Subcutaneous adipose tissue (tissue), 3 donors: Measurements from ENCODE around the gene KCNK18.

- PRO-cap: no peak
- RAMPAGE, long total RNA, 3 experiments: no peak in any of the 3 experiments
Observed at GRCh38 chr10:117138744-117138946, 575 bp upstream of the VAX1 start.

DNA sequence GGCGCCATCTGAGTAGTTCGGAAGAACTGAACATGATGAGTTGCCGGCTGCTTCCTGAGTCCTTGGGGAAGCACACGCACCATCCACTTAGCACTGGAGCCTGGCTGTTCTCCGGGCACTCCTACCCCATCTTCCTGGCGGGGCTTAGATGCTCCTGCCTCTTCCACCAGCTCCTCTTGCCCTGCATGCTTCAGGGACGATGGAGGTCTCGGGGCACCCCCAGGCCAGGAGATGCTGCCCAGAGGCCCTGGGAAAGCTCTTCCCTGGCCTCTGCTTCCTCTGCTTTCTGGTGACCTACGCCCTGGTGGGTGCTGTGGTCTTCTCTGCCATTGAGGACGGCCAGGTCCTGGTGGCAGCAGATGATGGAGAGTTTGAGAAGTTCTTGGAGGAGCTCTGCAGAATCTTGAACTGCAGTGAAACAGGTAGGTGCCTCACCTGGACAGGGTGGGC lies at the start of gene KCNK18:
Gene KCNK18, plus strand, starts transcription at position 200 of the 450 bp plus-strand sequence.
- PRO-cap: no peak
- RAMPAGE, long total RNA, 3 experiments: no peak in any of the 3 experiments

DNA sequence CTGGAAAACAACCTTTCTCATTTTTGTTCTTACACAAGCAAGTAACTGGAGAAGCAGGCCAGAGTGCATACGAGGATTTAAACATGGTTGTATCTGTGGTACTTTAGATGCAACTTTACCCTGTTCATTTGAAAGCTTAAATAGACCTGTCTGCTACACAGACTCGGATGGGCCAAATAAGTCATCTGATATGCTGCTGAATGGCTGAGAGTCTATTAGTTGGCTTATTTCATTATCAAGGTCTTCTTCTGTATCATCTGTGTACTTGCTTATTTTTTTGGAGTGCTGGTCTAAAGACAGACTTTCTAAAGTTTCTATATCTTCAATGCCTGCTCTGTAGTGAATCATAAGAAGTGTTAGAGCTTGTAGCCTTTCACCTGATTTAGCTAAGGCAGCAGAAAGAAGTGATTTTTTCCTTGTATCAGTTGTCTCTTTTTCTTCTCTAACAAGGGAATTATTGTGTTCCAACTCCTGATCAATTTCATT lies 42.2 kb downstream of the SLC18A2 start:
- PRO-cap: no peak
- RAMPAGE, long total RNA, 3 experiments: no peak in any of the 3 experiments

- PRO-cap: no peak
- RAMPAGE, long total RNA, 3 experiments: no peak in any of the 3 experiments
Observed at GRCh38 chr10:117285175-117285444, 44.2 kb downstream of the SLC18A2 start.

- PRO-cap: no peak
- RAMPAGE, long total RNA, 3 experiments: no peak in any of the 3 experiments
Observed at GRCh38 chr10:117346554-117347439, 28.4 kb downstream of the PDZD8 start.

GRCh38 chr10:117361235-117361950 lies 13.8 kb downstream of the PDZD8 start:
- PRO-cap: no peak
- RAMPAGE, long total RNA, 3 experiments: no peak in any of the 3 experiments

GRCh38 chr10:117538003-117538617 lies 4.4 kb upstream of the EMX2 start:
- PRO-cap: no peak
- RAMPAGE, long total RNA, 3 experiments: no peak in any of the 3 experiments

DNA sequence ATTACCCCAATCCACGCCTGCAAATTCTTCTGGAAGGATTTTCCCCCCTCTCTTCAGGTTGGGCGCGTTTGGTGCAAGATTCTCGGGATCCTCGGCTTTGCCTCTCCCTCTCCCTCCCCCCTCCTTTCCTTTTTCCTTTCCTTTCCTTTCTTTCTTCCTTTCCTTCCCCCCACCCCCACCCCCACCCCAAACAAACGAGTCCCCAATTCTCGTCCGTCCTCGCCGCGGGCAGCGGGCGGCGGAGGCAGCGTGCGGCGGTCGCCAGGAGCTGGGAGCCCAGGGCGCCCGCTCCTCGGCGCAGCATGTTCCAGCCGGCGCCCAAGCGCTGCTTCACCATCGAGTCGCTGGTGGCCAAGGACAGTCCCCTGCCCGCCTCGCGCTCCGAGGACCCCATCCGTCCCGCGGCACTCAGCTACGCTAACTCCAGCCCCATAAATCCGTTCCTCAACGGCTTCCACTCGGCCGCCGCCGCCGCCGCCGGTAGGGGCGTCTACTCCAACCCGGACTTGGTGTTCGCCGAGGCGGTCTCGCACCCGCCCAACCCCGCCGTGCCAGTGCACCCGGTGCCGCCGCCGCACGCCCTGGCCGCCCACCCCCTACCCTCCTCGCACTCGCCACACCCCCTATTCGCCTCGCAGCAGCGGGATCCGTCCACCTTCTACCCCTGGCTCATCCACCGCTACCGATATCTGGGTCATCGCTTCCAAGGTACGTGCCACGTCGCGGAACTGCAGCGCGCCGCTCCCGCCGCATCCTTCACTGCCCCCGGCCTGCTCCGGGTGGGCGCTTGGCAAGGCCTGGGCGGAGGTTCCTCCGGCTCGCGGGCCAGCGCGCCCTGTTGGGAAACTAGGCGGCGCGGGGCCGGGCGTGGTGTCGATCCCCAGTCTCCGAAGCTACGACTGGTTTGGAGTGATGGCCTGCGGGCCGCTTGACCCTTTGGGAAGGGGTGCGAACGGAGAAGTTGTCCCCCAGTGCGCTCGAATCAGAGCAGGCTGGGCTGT lies 720 bp downstream of the EMX2 start:
- PRO-cap: unidirectional peak, plus-strand start at position 205 of the sequence; unidirectional peak, plus-strand start at position 231 of the sequence; bidirectional peak, plus-strand start at position 333 of the sequence, minus-strand start at position 338 of the sequence; bidirectional peak, plus-strand start at position 626 of the sequence, minus-strand start at position 550 of the sequence; bidirectional peak, plus-strand start outside the sequence, minus-strand start at position 901 of the sequence
- RAMPAGE, long total RNA, 3 experiments: start-site peak on the plus strand in 3 of 3 experiments, centred at positions 626 to 663 of the sequence, 16 to 31 reads per replicate

- PRO-cap: bidirectional peak, plus-strand start at chr10:117544041, minus-strand start at chr10:117543866; bidirectional peak, plus-strand start at chr10:117544312, minus-strand start at chr10:117544209
- RAMPAGE, long total RNA, 3 experiments: no peak in any of the 3 experiments
Observed at GRCh38 chr10:117543967-117544613, 1.5 kb downstream of the EMX2 start.

GRCh38 chr10:117547331-117547733 lies 4.8 kb downstream of the EMX2 start:
- PRO-cap: no peak
- RAMPAGE, long total RNA, 3 experiments: no peak in any of the 3 experiments

DNA sequence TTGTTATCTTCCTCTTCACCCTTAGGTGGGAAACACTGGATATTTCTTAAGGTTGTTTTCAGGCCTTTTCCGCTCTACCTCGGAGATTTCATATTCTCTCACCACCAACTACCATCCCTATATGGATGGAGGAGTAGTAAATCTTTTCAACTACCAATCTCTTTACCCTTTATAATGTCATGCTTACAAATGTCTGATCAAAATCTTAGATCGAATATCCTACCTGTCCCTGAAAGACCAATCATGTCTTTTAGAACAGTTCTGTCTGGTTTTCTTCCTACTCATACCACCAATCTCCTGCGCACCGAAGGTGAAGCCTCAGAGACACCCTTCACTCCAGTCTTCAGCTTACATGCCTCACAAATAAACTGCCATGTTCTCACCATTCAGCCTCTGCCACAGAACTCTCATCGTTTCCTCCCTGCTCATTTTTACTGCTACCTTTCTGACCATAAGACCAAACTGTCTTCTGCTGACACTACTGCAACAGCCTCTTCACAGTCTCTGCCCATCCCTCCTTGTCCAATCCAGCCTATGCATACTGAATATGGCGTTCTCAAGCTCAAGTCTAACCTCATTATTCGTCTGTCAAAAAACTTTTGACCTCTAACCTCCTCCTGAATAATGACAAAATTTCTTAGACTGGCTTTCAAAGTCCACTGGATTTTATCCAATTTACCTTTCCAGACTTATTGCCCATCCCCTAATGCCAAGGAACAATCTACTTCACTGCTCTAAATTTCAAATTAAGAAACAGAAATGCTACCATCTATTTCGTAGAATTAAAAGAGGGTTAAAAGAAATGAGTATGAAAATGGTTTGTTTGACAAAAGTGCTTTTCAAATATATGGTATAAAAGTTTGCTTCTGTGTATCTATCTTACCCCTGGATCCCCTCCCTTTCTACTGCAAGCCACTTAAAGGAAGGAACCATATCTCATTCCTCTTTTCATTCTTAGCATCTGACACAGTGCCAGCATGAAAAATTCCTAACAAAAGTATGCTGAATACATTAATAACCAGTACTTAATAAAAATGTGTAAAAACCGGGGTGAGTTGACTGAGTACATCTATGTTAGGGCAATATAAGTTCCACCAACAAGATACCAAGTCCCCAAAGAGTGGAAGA lies 24.6 kb downstream of the RAB11FIP2 start:
- PRO-cap: no peak
- RAMPAGE, long total RNA, 3 experiments: no peak in any of the 3 experiments

DNA sequence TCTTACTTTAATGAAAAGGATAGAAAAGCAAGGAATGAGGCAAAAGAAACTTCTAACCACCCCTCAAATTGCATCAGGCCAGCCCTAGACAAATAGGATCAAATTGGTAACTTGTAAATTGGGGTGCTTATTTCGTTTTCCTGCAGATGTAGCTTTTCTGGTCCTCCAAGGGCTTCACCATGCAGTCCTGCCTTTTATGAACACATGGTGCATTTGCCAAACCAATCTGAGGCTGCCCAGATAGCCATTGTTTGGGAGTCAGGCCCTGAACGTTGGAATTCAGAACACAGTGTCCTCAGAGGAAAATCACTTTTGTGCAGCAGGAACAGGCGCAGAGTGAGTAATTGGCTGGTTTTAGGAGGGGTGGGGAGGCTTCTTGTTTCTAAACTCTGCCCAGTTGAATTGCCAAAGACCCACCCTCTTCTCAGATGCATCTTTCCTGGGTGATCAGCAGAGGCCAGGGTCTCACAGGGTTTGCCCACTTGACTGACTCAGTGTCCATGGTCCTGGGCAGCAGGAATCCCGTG lies 24.5 kb downstream of the PRLHR start:
- PRO-cap: no peak
- RAMPAGE, long total RNA, 3 experiments: no peak in any of the 3 experiments

DNA sequence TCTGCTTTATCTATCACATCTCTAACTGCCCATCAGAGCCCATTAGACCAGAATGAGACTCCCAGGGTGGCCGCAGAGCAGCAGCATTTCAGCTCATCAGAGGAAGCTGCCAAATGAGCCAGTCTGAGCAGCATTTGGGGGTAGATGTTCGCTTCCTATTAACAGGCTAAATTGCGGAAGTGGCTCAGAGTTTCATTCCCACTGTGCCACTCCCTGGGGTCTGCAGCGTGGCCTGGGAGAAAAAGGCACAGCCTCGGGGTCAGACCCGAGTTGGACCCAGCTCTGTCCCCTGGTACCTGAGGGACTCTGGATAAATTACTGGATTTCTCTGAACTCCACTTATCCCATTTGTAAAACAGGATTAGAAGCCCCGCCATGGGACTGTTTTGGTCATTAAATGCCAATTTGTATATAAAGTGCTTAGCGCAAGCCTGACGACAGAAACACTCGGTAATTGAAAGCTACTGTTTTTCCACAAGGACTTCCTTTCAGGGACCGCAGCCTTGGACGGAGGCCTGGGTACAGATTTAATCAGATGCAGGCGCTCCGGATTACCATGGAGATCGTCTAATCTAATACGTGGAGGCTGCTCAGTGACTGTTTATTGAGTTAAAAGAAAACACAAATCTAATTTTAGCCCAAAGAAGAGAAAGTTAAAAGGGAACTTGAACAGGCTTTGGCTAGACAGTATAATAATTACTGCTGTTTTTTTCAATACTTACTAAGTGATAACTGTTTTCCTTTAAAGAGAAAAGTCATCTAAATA lies 73.8 kb upstream of the PRLHR start:
- PRO-cap: no peak
- RAMPAGE, long total RNA, 3 experiments: no peak in any of the 3 experiments

DNA sequence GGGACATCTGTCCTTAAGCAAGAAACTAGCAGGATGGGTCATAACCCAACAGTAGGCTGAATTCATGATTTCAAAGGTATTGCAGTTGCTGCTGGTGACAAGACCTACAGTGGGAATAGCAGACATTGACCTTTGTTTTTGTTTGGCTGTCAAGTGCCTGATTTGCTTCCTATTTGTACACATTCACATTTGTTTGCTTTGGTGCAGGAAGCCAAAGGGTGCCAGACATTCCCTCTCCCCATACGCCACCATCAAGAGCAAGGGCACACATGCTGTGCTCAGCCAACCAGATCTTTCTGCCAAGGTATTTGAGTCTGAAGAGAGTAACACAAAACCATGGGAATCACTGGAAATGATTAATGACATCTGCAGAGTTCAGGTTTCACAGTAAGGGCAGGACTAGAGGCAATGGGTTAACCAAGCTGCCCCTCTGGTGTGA lies 8.8 kb upstream of the CACUL1 start:
- PRO-cap: no peak
- RAMPAGE, long total RNA, 3 experiments: no peak in any of the 3 experiments

GRCh38 chr10:118778783-118779171 lies 24.0 kb upstream of the CACUL1 start:
- PRO-cap: no peak
- RAMPAGE, long total RNA, 3 experiments: no peak in any of the 3 experiments

GRCh38 chr10:118792380-118792786 lies 37.6 kb upstream of the CACUL1 start:
- PRO-cap: bidirectional peak, plus-strand start at chr10:118792959, minus-strand start at chr10:118792685
- RAMPAGE, long total RNA, 3 experiments: no peak in any of the 3 experiments

DNA sequence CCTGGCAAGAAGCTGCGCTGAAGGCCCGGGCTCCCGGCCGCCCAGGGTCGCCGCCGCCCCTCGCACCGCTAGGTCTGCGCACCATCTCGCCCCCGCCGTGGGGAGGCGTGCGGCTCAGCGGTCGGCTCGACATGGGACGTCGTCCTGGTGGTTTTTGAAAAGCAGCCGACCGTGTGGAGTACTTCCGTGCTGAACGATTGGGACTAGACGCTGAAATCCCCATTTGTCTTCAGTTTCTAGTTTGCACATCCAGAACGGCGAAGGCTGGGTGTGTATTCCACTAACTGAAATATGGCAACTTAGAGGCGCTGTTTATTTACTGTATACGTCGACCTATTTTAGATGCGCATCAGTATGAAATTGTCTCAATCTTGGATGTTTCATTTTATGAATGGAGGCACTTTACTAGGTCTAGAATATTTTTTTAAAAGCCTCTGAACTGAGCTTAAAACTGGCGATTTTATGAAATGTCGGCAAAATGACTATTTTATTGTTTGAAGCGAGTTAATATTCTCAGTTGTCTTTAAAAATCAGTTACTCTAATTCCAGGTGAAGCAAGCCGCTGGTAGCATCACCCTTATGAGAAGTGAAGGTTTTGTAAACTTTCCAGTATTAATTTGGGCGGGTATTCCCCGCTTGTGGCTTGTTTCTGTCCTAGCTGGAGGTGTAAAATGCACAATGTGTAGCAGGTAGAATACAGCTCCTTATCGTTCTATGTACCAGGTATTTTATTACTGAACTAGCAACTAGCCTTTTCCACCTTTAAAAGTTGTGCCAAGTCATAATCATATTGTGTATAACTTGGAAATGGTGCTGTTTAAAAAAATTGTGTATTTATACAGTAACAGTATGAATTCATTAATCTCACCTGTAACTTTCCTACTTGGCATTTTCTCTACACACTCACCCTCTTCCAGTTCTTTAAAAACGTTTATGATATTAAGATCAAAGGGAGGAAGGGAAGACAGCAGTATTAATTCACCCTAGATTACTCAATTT lies 1.4 kb downstream of the NANOS1 start:
- PRO-cap: no peak
- RAMPAGE, long total RNA, 3 experiments: no peak in any of the 3 experiments

GRCh38 chr10:119036972-119037607 lies 7.6 kb downstream of the NANOS1 start:
- PRO-cap: no peak
- RAMPAGE, long total RNA, 3 experiments: no peak in any of the 3 experiments

GRCh38 chr10:119055518-119055784 lies 25.2 kb downstream of the EIF3A start:
- PRO-cap: no peak
- RAMPAGE, long total RNA, 3 experiments: no peak in any of the 3 experiments

DNA sequence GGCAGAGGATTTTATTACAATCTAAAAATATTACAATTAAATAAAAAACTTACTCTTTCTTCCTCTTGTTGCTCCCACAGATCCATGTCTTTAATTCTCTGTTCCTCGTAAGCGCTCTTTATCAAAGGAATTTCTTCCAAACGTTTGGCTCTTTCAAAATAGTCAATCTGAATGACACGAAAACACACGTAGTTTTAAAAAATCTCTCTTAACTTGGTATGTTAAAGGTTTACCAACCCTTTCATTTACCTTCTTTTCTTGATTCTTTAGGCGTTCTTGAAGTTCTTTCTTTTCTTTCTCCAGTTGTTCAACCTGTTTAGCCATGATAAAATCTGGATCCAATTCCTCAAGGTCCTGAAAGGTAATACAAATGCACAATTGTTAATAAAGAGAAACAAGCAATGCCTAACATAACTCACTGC lies 23.9 kb downstream of the EIF3A start:
- PRO-cap: no peak
- RAMPAGE, long total RNA, 3 experiments: no peak in any of the 3 experiments